BJ (cell line): ENCODE data around the genes KLHL24, YEATS2, AP2M1 and PSMD2.

- CAGE, long polyA plus RNA: no peak
- RRBS: no CpG with 5 or more reads among the region's 3 CpGs
These were observed 7.9 kb upstream of the B3GNT5 start for GRCh38 chr3:183244881-183245752.

GRCh38 chr3:183254057-183254550, 1.1 kb downstream of the B3GNT5 start:
- CAGE, long polyA plus RNA: no peak
- RRBS: 2% methylated on average over 43 of the region's 68 CpGs

- CAGE, long polyA plus RNA: no peak
- RRBS: no CpG with 5 or more reads among the region's 10 CpGs
These were observed 6.9 kb downstream of the B3GNT5 start for GRCh38 chr3:183259586-183260628.

GRCh38 chr3:183427178-183427750, 1.2 kb downstream of the MCF2L2 start:
- CAGE, long polyA plus RNA: no peak
- RRBS: no CpG with 5 or more reads among the region's 21 CpGs

DNA sequence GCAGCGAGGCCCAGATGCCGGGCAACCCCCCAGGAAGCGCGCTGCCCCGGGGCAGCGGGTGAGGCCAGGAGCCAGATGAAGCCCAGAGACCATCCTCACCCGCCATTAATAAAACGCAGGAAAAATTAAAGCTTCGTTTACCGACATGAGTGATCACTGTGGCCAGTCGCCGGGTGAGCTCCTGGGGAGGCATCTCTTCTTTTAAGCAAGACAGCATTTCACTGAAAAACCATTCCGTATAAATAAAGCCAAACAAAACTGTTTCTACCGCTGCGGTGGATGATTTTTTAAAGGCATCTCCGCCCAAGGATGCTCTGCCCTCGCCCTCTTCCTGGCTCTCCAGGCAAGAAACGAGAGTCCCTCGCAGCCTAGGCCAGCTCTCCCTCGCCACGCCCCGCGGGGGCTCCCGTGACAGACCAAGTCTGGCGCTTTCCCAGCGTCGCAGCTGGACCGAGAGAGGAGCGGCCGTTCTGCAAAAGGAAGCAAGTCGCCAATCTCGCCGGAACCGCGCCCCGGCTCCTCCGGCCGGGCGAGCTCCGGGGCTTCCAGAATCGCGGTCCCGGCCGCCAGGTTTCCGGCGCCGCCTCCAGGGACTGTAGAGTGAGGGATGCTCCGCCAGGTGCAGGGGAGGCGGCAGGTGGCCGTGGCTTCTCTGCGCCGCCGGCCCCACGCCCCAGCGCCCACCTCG, 514 bp downstream of the MCF2L2 start:
- CAGE, long polyA plus RNA: no peak
- RRBS: 2% methylated on average over 11 of the region's 56 CpGs

GRCh38 chr3:183580200-183580763, 24.8 kb upstream of the KLHL6 start:
- CAGE, long polyA plus RNA: no peak
- RRBS: no CpG with 5 or more reads among the region's 9 CpGs

- CAGE, long polyA plus RNA: no peak
- RRBS: under 1% methylated on average over 20 of the region's 51 CpGs
These were observed at the start of gene KLHL24 for GRCh38 chr3:183635065-183635838. KLHL24 (plus strand) TSS chr3:183635623.

DNA sequence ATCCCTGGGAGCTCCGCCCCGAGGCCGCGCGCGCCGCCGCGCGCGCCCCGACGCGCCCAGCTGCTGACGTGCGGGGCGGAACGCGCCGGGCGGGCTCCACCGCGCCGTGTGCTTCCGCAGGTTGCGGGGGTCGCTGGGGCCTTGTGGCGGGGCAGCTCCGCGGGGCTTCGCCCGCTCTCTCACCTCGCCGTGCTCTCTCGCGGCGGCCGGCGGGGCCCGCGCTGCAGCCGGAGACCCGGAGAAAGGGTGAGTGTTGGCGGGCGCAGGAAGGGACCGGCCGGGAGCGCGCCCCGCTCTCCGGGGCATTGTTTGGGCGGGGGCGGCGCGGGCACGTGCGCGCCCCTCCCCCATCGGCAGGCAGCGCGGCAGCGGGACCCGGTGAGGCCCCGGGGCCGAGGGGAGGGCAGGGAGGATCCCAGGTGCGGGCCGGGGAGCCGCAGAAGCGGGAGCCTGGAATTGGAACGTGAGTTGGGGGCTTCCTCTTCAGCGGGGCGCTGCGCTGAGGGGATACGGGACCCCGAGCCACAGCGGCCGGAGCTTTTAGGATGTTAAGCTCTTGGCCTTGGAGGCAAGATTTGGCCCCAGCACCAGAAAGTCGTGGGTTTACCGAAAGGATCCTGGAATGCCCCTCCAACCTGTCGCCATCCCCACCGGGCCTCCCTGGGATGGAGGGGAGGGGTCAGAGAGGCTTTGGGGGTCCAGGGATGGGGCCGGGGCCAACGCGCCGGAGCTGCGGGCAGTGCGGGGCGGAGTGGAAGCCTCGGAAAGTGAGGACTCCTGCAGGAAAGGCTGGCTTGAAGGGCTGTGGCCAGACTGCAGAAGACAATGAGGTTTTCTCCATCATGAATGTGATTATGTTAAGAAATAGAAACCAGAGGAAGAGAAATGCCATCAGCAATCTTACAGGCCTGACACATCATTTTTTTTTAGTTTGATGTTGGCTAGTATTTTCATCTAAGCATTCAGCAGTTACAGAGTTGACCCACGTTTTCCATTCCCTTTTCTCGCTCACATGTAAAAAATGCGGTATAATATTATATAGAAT, at the start of gene YEATS2:
Gene YEATS2 (plus strand): TSS at position 50 of the 1,045 bp plus-strand sequence.
- CAGE, long polyA plus RNA: start-site peak on the plus strand centred at position 81 of the sequence, 62 bp wide, 114 and 65 reads in 2 replicates
- RRBS: under 1% methylated on average over 28 of the region's 92 CpGs

GRCh38 chr3:183698793-183699865, 1.5 kb downstream of the YEATS2 start:
- CAGE, long polyA plus RNA: no peak
- RRBS: no CpG with 5 or more reads among the region's 20 CpGs

GRCh38 chr3:183913124-183913582, 28.5 kb upstream of the PARL start:
- CAGE, long polyA plus RNA: no peak
- RRBS: no CpG with 5 or more reads among the region's 9 CpGs

DNA sequence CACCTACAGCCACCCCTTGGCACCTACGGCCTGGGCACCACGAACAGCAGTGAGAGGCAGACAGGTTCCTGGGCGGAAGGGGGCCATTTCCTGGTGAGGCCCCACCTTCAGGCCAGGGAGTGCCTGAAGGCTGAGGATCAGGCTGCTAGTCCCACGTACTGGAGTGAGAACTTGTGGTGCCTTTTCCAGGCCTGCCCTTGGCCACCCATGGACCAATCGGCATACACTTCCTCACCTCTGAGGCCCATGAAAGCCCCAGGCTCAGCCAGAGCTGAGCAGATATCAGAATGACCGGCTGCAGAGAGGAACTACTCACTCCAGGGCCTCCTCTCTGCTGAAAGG, 15.5 kb upstream of the HTR3E start:
- CAGE, long polyA plus RNA: no peak
- RRBS: no CpG with 5 or more reads among the region's 6 CpGs

GRCh38 chr3:184171241-184172270, 3.1 kb upstream of the AP2M1 start:
- CAGE, long polyA plus RNA: no peak
- RRBS: no CpG with 5 or more reads among the region's 14 CpGs

DNA sequence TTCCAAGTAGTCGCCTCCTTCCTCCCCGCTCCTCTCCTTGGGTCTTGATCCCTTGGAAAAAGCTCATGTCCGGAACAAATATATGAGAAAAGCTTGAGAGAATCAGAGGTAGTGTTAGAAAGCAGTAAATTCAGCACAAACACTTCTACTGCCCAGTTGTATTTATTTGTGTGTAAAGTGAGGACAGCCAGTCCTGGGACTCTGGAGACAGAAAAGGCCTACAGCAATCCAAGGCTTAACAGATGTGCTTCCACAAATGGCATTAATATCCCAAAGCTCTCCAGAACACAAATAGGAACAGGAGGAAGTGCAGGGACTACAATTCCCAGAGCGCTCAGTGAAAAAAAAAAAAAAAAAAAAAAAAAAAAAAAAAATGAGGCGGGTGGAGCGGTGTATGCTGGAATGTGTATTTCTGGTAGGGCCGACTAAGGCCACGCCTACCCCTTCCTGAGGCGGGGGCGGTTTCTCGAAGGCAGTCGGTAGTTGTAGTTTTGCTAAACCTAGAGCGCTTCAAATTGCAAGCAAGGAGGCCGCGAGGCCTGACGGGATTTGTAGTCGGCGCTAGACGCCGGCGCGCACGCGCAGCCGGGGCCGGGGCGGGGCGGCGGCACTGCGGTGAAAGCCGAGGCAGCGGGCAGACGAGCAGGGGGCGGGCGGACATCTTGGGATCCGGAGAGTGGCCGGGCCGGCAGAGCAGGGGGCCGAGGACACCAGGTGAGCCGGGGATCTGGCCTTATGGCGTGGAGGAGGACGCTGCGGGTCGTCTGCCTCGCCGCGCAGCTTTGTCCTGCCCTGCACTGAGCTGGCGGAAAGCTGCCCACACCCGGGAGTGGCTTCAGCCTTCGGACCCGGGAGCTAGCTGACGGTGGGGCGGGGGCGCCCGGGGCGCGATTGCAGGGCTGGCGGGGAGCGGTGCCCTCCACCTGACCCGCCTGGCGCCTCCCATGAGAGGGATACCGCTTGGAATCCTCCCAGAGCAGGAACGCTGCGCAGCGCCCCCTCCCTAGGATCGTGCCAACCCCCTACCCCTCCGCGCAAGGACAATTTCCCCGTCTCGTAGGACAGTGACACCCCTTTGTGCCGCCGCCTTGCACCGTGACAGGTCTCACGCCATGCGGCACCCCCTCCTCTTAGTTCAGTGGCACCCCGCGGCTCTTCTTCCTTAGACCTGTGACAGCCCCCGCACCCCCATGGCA, at the start of gene AP2M1:
Gene AP2M1 (plus strand): TSS at position 610 of the 1,196 bp plus-strand sequence.
- CAGE, long polyA plus RNA: start-site peak on the plus strand centred at position 651 of the sequence, 85 bp wide, 30,578 and 27,201 reads in 2 replicates
- RRBS: 1% methylated on average over 16 of the region's 78 CpGs

DNA sequence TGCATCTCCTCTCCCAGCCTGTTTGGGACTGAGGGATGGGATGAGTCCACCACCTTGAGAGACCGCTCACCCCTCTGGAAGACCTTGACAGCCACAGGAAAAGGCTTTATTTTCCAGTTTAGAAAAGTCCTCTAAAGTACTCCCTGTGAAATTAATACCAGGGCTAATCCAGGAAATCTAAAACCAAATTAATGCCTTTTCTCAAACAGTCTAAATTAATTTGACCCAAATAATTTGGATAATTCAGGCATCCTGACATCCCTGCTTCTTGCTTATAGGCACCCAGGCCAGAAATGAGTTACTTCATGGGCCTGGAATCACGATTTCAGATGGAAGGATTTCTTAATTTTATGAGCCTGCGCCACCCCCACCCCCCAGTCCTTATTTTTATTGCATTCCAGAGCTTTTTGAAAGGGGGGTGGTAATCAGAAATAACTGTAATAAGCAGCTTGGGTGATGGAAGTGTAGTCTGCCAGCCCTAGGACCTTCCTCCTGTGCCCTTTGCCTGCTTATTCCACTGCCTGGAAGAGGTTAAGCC, 1.2 kb downstream of the AP2M1 start:
- CAGE, long polyA plus RNA: no peak
- RRBS: no CpG with 5 or more reads among the region's 3 CpGs

DNA sequence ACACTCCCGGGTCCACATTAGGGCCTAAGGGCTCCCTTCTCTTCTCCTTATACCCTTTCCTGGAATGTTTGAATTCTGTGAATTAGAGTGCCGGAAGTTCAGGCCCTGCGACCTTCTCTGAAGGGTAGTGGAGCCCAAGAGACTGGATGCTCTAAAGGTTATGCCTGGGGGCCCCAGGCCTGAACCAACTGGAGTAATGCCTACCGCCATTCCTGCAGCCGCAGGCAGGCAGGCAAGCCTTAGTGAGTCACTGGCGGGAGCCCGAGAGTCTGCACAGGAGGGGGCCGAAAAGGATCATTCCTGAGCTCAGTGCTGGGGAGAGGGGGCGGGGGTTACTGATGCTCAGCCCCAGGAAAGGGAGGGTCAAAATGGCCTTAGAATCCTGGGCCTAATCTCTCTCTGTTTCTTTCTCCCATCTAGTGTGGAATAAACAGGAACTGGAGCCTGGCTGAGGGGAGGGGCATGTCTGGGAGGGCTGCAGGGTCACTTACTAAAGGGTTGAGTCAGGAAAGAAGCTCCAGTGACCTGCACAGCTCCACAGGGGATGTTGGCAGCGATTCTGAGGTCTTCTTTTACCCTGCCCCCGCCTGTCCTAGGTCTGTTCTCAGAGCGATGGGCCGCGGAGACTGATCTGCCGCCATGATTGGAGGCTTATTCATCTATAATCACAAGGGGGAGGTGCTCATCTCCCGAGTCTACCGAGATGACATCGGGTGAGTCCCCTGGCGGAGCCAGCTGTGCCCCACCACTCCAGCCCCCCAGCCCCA, 1.9 kb downstream of the AP2M1 start:
- CAGE, long polyA plus RNA: no peak
- RRBS: no CpG with 5 or more reads among the region's 19 CpGs

DNA sequence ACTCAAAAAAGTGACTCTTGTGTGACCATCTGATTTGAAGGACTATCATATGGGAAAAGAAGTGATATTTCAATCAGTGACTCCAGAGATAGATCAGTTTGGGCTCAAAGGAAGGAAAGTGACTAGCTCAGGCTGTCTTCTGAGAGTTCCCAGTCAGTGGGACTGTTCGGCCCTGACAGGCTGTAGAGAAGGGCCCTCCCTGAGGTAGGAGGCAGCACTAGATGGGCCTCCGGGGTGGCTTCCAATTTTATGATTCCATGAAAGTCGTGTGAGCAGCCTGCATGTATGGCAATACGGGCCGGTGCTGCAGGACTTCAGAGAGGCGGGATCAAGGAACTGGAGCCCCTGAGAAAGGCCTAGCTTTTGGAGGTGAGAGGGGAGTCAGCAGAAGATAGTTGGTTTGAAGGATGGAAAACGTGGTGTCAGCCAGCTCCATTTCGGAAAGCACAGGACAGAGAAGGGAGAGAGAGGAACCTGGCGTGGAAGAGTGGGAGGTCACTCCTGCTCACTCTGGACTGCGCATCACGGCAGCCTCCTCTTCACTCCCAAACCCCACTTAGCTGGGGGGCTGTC, 9.9 kb downstream of the ABCF3 start:
- CAGE, long polyA plus RNA: no peak
- RRBS: 53% methylated on average over 4 of the region's 11 CpGs

DNA sequence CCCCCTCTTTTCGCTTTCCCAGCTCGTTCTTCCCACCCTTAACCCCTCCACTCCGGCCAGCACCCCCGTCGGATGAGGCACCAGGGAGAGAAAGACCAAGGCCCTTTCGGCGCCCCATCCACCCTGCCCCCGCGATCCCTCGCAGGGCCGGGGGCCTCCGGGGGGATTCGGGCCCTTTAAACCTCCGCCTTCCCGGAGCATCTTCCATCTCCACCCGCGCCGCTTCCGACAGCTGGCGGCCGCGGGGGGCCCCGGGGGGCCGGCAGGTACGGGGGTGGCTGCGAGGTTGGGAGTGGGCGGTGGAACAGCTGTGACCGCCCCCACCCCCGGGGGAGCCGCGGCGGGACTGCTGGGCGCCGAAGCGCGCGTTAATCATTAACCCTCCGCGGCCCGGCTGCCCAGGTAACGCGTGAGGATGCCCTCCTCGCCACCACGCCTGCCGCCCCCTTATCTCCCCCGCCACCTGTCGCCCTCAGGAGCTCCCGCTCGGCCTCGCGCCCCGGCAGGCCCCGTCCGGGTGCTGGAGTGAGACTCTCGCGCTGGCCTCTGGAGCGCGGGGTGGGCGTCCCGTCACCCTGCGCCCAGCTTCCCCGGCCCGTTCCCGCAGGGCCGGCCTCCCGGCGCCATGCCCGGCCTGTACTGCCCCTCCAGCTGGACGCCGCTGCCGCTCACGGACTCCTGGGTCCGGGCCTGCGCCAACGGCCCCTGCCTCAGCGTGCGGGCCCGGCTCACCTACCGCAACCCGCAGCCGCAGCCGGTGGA, 700 bp downstream of the VWA5B2 start:
- CAGE, long polyA plus RNA: no peak
- RRBS: 2% methylated on average over 62 of the region's 82 CpGs

DNA sequence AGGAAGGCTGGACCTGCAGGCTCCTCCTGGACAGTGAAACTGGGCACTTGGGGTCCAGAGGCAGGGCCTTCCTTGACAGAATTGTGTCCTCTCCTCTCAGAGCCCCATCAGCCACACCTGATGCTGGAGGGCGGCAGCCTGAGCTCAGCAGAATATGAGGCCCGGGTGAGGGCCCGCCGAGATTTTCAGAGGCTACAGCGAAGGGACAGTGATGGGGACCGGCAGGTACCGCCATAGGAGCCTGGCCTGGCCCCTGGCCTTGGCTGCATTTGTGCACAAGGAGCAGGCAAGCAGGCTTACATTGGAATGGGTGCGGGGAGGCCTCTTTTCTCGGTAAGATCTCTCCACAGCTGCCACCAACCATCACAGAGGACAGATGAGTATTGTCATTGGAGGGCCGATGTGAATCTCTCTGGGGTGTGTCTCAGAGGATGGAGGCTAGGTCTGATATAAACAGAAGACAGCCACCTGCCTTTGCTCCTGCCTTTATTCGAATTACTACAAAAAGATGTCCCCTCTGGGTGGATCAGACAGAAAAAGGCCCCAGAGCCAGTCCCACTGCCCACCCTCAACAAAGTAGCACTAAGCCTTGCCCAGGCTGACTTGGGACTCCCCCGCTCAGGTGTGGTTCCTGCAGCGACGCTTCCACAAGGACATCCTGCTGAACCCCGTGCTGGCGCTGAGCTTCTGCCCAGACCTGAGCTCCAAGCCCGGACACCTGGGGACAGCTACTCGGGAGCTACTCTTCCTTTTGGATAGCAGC, 5.3 kb downstream of the VWA5B2 start:
- CAGE, long polyA plus RNA: no peak
- RRBS: 81% methylated on average over 5 of the region's 18 CpGs

DNA sequence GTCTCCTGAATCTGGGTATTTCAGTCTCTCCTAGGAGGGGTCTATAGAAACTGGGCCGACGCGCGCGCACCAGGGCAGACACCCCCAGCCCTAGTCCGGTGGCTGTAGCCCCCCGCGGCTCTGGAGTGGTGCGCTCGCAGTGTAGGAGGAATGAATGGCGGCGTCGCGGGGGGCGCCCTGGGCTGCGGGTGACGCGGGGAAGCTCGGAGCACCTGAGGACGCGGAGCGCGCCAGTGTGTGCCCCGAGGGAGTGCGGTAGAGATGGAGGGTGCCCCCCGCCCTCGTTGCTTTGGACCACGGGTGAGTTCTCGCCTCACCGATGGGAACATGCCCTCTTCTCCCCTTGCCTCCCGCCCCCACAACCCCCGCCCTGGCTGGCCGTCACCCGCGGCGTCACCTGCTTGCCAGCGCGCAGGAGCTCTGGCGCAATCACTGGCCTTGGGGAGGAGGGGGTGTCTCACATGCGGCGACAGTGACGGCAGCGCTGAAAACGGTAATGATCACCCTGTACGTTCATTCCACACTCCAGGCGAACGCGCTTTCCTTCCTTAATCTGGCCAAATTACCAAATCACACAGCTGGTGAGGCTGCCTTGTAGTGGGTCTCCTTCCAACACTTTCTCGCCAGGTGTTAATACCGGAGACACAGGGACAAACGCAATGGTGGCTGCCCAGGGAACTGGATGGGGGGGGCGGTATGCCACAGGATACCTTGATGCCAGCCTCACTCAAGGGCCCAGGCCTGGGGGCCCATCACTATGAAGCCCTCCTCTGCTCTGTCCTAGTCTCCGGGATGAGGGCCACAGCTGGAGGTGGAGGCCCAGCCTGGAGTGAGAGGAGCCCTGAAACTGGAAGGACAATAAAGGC, 1.2 kb upstream of the CAMK2N2 start:
- CAGE, long polyA plus RNA: no peak
- RRBS: no CpG with 5 or more reads among the region's 53 CpGs

DNA sequence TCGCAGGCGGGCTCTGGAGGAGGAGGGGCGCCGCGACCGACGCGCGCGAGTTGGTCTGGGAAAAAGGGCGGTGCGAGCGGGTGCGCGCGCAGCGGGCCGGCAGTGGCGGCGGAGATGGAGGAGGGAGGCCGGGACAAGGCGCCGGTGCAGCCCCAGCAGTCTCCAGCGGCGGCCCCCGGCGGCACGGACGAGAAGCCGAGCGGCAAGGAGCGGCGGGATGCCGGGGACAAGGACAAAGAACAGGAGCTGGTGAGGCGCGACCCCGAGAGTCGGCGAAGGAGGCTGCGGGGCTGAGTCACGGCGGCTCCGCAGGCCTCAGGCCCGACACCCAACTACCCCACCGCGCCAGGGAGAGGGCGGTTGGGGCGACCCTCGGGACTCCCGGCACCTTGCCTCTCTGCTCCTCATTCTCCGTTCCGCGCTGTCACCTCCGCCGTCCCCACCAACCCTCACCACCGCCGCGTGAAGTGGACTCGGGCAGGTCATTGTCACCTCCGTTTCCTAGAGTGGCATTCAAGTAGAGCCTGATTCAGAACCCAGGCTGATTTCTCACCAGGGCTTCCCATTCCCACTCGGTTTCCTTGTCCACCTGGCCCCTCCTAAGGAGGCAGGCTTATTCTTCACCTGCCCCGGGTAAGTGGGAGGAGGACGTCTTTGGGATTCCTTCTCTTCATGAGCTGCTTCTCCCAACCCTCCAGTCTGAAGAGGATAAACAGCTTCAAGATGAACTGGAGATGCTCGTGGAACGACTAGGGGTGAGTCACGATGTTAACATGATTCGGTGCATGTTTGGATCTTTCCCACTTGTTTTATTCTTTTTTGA, at the start of gene PSMD2:
Gene PSMD2 (plus strand): TSS at position 89 of the 823 bp plus-strand sequence.
- CAGE, long polyA plus RNA: start-site peak on the plus strand centred at position 106 of the sequence, 63 bp wide, 1,115 and 839 reads in 2 replicates
- RRBS: under 1% methylated on average over 21 of the region's 67 CpGs